ENCODE data around the genes GEMIN8 and SYAP1.

GRCh38 chrX:13933099-13933679, 96.5 kb downstream of the GEMIN8 start:
- RAMPAGE, total RNA = no peak

DNA sequence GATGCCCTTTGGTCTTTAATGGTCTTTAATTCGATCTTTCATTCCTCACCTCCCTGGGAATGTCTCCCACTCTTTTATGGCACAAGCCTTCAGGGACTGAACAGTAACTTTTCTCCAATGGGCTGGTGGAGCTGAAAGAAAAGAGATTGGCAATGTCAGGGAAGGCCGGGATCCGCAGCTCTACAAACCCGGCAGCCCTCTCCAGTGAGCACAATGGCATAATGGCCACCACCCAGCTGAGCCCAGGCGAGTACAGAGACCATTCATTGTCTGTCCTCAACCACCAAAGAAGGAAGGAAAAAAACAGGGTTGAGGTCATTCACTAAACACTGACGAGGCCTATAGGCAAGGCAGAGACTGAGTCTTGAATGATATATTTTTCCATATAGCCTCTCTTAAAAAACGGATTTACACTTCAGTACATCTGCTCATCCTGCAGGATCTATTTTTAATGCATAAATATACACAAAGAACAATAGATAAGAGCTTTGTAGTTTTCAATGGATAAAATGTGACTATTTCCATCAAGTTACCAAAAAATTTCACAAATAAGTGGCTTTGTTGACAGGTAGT, 3.5 kb downstream of the GEMIN8 start:
- RAMPAGE, total RNA = no peak

GRCh38 chrX:14029255-14030271, at the start of gene GEMIN8:
TSS of gene GEMIN8 (minus strand) at chrX:14029892.
- RAMPAGE, total RNA = start-site peak on the minus strand at chrX:14029814-14029918, 17 and 18 reads in 2 replicates

- RAMPAGE, total RNA = no peak
Observed at GRCh38 chrX:15301854-15302324, 13.6 kb downstream of the ASB11 start.

DNA sequence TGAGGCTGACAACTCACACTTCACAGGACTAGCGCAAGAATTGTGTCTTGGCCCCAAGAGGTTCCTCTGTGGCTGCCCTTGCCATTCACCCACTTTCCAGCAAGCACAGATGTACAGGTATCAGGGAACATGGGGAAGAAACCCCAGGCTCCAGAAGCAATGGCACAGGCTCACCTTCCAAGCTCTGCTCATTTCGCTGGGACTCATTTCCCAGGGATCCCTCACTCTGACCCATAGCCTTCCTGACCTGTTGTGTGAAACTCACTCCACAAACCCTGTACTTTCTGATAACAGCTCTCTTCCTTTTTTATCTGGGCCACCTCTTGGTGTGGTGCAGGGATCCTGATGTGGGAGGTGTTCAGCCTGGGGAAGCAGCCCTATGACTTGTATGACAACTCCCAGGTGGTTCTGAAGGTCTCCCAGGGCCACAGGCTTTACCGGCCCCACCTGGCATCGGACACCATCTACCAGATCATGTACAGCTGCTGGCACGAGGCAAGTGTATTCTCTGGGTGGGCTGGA, 49.0 kb downstream of the BMX start:
- RAMPAGE, total RNA = no peak

- RAMPAGE, total RNA = no peak
Observed at GRCh38 chrX:15616369-15616864, 15.7 kb upstream of the ACE2 start.

GRCh38 chrX:15816153-15816842, 26.0 kb downstream of the ZRSR2 start:
- RAMPAGE, total RNA = no peak

DNA sequence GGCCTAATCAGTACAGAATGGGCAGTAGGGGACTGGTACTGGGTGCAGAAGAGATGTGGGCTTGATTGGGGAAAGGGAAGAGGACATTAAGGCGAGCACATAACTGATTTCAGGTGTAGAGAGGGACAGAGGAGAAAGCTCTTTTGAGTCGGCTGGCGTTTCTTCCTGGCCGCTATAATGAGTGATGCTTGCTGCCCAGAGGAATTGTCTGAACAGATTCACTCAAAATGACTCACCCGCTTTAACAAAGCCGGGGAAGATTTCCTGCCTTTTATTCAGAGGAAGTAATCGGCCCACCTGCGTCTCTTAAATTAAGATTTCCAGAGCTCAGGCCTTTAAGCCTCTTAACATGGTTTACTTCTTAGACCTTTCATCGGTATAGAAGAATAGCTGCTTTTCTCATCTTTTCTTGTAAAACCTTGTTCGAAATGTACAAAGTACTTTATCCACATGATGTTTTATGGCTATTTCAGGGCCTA, 102.1 kb upstream of the AP1S2 start:
- RAMPAGE, total RNA = no peak

GRCh38 chrX:16125714-16126281, 2.4 kb downstream of the GRPR start:
- RAMPAGE, total RNA = no peak

DNA sequence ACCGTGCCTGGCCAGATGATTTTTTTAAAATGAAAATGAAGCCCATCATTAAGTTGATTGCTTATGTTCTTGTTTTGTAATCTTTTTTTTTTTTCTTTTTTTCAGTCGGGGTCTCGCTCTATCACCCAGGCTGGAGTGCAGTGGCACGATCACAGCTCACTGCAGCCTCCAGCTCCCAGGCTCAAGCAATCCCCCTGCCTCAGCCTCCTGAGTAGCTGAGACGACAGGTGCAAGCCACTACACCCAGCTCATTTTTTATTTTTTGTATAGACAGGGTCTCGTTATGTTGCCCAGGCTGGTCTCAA, 3.3 kb upstream of the SYAP1 start:
- RAMPAGE, total RNA = no peak

- RAMPAGE, total RNA = start-site peak on the plus strand at chrX:16719620-16719655, 1,001 and 935 reads in 2 replicates
Observed at GRCh38 chrX:16719048-16720435, at the start of gene SYAP1. TSS of gene SYAP1 (plus strand) at chrX:16719612.

DNA sequence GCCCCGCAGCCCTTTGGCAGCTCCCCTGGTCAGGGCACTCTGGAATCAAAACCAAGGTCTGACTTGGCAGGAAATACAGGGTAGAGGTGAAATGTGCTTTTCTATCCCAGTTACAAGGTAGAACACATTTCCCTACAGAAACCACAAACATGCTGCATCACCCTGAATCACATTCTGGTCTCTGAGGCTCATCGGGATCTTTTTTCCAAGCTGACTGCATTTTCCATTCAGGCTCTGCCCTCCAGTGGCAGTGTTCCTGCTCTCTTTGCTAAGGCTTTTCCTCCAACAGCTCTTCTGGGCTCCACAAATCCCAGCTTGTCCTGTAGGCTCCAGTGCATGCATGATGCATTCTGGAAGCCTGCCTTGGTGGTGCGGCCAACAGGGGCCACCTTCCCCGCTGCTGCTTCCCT, 24.5 kb downstream of the SYAP1 start:
- RAMPAGE, total RNA = no peak

- RAMPAGE, total RNA = no peak
Observed at GRCh38 chrX:16771440-16772433, 14.5 kb upstream of the TXLNG start.

GRCh38 chrX:16818372-16818891, 32.2 kb downstream of the TXLNG start:
- RAMPAGE, total RNA = no peak

GRCh38 chrX:16857895-16858120, 12.4 kb downstream of the RBBP7 start:
- RAMPAGE, total RNA = no peak

DNA sequence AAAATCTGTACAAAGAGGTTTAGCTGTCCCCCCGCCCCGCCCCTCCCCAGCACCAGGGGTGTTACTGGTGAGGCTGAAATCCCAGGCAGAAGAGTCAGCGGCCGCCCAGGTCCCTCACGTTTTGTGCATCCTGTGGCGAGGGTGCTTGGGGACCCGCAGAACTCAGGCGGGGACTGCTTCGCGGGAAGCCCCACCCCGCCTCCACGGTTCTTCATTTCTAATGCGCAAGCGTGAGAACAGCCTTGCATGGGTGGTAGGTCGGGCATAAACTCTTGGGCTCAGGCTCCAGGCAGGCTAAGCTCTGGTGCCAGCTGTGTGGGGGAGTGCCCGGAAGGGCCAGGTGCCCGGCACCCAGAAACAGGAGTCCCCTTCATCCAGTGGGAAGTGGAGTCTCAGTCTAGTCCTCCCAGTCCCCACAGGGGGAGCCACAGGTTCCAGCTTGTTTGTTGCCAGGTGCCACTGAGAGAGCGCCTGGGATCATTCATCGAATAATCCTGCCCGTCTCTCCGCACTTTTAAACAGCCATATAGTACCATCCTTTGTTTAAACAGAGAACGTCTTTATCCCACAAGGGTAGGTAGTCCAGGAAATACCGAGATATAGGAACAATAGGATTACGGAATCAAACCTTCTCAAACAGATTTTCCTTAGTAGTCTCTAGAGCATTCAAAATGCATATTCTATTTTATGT, 12.6 kb upstream of the RBBP7 start:
- RAMPAGE, total RNA = no peak

DNA sequence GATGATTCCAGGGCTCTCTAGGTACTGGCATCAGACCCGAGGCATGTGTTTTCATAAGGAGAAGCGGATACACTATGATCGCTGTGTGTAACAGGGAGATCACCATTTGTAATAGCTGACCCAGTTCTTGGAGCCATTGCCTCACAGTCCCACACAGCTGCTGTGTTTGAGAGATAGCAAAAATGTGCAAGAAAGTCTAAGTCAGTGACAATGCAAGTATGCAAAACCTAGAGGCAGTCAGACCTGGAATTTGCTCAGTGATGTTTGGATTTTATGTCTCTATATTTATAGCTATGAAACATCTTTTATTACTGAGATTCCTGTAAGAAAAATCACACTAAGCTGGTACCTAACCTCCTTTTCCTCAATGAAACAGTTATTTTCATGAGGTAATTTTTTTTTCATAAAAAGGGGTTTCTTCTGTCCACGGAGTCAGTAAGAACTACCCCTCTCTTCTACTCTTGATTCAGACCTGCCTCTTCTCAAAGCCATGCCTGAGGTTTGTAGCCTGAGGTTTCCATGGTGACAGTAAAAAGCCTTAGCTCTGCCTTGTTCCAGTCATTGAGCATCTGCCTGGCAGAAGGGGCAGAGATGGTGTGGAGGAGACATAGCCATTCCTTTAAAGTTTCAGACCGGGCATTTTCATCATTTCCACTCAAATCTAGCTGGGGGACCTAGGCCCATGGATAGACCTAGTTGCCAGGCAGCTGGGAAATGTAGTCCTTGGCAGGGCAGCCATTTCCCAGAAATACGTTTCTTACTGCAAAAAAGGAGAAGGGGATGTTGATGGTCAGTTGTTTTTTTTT, 135.4 kb downstream of the REPS2 start:
- RAMPAGE, total RNA = no peak

DNA sequence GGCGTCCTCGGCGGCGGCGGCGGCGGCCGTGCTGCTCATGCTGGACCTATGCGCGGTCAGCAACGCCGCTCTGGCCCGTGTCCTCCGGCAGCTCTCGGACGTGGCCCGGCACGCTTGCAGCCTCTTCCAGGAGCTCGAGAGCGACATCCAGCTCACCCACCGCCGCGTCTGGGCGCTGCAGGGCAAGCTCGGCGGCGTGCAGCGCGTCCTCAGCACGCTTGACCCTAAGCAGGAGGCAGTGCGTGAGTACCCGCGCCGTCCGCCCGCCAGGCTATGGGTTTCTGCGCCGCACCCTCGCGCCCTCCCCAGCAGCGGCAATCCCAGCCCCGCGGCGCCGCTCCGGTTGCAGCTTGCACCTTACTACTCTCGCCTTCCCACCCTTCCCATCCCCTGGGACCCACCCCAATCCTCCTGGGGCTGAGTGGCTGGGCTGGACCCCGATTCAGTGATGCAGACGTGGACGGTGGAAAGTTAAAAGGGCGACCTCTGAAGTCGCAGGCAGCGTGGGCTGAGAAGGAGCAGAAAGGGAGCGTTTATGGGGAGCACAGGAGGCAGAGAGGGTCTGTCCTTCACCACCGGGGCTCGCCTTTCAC, 1.2 kb downstream of the NHS start:
- RAMPAGE, total RNA = no peak

DNA sequence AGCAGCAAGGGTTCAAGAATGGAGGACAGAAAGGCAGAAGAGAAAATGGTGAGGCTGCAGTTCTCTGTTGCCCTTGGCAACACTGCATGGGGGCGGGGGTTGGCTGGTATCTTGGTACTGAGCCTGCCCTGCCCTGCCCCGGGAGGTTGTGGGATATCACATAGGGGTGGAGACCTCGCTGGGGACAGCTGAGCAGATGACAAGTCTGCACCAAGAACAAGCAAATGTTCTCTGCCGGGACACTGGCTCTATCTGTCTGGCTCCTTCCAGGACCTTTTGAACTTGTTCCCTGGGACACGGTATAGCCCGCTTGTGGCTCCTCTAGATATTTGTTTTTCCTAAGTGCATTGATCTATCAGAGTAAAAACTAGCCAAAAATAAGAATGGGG, 39.9 kb downstream of the NHS start:
- RAMPAGE, total RNA = no peak

GRCh38 chrX:17733631-17734633, 3.4 kb upstream of the SCML1 start:
- RAMPAGE, total RNA = no peak

Measured in foreskin keratinocyte (primary cell).